Mesenchymal stem cell of Wharton's jelly (primary cell): ENCODE measurements around a stretch of chr11.

- CAGE, long polyA plus RNA: no peak
Observed at GRCh38 chr11:44950021-44950457, 644 bp downstream of the TP53I11 start.

- CAGE, long polyA plus RNA: no peak
Observed at GRCh38 chr11:44956742-44957418, 6.2 kb upstream of the TP53I11 start.

DNA sequence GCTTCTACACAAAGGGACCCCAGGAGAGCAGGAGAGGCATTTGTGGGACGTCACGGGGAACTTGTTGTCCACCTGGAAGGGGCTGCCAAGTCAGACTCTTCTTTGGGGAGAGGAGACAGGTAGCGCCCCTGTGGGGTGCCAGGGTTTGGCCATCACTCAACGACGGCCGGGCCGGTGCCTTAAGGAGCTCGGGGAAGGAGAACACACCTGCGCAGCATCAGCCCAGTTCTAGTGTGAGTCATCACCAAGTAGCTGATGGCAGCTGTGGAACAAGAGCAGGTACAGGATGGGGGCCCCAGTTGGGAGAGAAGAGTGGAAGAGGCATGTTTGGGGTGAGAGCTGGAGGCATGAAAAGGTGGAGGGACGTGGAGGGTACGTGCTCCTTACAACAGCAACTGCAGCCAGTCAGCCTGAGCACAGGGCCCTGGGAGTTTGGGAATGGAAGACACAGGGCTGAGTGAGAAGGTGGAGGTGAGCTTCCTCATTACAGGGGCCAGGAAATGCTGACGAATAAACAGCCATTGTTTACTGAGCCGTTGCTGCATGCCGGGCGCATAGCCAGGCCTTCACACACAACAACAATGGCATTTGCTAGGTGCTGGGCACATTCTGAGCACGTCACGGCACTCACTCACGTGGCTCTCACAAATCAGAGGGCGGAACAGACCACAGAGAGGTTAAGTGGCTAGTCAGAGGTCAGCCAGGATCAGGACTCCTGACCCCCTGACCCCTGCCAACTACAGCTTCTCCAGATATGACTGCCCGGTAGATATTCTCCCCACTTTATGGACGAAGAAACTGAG lies 29.1 kb upstream of the TP53I11 start:
- CAGE, long polyA plus RNA: no peak

- CAGE, long polyA plus RNA: no peak
Observed at GRCh38 chr11:45178853-45179576, 32.6 kb downstream of the PRDM11 start.

- CAGE, long polyA plus RNA: no peak
Observed at GRCh38 chr11:45182742-45183737, 36.6 kb downstream of the PRDM11 start.

- CAGE, long polyA plus RNA: no peak
Observed at GRCh38 chr11:45410621-45411144, 124.5 kb upstream of the SYT13 start.

DNA sequence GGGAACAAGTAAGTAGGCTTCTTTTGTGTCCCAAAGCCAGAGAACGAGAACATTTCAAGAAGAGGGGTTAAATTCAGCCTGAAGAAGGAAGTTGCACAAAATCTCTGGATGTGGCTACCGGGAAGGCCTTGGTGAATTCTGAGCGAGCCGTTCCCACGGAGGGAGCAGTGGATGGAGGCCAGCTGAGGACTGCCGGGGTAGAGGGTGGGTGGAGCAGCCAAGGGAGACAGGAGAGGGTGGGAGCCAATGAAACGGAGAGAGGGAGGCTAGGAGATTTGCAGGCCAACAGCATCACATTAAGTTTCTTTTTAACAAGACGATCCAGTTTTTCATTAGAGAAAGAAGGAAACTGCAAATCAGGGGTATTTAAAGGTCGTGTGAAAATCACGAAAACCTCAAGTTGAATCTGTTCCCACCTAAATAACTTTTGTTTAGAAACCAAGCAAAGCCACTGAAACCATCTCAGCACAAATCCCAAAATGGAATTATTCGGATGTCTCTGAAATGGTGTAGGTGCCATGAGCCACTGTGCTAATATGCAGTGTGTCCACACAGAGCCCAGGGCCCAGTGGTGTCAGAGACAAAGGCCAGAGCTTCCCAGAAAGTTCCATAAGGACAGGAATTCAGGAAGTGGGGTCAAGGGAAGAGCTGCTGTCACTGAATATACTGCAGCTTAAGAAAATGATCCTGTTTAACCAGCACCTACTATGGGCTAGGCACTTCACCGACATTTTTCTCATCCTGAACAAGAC lies 59.7 kb upstream of the SLC35C1 start:
- CAGE, long polyA plus RNA: no peak

DNA sequence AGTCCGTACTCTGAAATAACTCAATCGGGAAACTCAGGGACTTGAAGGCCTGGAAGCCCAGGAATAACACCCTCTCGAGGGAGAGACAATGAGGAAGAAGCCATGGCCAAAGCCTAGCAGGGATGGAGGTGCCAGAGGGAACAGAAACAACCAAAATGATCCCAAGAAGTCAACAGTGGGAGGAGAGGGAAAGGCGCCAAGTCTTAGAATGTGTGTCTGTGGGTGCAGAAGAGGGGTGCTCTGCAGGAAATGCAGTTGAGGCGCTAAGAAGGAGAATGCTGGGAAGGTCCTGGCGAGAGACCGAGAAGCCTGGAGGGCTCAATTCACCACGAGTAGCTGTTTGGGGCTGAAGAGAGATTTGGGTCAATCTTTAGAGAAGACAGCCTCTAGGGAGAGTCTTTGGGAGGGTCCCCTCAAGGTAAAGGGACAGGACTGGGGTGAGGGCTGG lies 808 bp upstream of the MAPK8IP1 start:
- CAGE, long polyA plus RNA: no peak

GRCh38 chr11:46106262-46106540 lies 15.1 kb downstream of the PHF21A start:
- CAGE, long polyA plus RNA: no peak

DNA sequence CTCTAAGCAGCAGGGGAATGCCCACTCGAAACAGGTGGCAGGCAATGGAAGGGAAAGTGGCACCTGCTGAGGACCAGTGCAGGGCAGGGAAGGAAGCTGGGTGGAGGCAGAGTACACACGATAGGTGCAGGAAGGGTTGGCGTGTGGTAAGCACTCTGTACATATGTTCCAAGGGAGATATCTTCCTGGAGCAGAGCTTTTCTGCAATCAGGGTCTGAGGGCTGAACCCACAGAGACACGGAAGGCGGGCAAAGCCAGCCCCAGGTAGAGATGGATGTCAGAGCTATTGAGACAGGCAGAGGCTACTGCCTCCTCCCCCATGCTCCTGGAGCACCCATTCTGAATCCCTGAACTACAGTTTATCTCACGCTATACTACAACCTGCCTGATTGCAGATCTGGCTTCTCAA lies 11.5 kb upstream of the CREB3L1 start:
- CAGE, long polyA plus RNA: no peak

- CAGE, long polyA plus RNA: no peak
Observed at GRCh38 chr11:46291256-46291784, 13.9 kb downstream of the CREB3L1 start.

DNA sequence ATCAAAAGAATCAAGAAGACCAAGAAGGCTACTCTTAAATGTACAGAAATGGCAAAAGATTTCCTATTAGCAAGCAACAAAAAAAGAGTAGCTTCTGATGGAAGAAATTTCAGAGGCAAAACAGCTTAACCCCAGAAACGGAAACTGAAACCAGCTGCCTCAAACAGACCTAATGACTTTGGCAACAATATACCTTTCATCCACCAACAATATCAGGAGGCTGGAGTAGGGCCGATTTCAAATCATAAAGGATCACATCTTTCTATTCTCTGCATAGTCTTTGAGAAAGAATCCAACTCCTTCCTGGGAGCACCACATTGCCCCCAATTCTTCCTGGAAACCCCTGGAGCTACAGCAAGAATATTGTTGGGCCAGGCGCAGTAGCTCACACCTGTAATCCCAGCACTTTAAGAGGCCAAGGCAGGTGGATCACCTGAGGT lies 33.1 kb downstream of the AMBRA1 start:
- CAGE, long polyA plus RNA: no peak

- CAGE, long polyA plus RNA: no peak
Observed at GRCh38 chr11:46599440-46599802, 5.6 kb upstream of the AMBRA1 start.

DNA sequence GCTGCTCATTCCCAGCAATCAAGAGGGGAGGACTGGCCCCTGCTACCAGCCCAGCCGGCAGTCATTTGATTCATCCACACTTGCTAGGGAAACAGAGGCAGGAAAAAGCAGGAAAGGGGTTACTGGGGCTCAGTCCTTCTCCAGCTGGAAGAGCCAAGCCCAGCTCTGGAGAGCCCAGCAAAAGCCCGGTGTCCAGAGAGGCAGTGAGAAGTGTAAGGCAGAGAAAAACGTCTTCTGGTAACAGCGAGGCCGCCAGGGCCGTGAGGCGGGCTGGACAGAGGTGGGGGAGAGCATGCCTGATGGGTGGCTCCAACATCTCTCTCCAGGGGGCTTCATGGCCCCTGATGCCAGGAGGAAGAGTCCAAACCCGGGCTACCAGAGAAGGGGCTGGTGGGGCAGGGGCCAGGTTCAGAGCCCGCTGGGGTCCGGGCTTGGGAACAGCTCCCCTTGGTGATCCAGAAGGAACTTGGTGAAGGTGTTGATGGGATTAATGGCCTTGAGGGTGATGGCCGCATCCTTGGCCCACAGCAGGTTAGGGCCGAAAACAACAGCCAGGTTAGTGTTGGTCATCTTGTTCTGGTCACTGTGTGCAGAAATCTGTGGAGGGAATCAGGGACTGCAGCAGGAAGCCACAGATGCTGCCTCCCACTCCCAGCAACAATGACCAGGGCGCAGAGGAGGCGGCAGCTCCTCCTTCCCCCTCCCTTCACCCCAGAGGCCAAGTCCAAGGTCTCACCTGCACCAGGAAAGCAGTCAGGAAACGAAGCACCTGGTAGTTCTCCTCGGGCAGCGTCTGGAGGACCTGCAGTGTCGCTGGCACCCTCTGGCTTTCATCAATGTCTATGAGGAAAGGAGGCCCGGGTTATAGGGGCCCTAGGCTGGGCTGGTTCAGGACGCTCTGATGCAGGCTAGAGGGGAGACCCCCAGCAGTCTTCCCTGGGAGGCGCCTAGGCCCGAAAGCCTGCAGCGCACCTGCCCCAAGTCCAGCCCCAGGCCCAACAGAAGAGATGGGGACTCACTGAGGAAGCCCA lies 21.5 kb downstream of the ARHGAP1 start:
- CAGE, long polyA plus RNA: no peak

GRCh38 chr11:46759215-46759453 lies 40.1 kb downstream of the F2 start:
- CAGE, long polyA plus RNA: no peak

DNA sequence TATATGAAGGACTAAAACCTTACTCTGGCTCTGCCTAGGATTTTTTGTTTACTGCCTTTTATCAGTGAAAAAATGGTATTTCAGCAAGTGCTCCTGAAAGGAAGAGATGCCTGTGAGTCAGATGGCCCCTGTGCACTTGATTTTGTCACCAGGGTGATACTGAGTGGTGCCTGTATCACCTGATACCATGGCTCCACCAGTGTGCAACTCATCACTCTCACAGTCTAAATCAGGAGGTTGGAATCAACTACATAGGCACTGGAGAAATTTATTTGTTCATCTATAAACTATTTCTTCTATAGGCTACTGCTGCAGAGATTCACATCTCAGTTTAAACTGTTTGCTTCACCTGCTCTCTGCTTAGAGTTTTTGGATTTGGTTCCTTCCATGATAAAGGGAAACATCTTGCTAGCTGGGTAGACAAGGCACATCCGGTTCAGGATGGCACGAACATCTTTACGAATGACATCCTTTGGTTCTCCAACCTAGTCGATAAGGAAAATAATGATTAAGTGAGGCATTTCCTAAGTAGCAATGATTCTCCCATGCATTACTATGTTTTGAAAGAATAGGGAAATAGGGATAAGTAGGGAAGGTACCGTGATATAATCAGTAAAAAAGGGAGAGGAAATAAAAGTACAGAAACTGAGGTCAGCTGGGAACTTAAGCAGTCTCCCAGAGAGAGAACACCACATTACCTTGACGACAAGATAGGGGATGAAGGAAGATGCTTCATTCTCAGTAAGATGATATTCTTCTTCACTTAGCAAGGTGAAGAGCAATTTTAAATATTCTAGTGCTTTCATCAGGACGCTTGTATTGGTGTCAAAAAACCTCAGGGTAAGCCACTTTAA lies 43.5 kb downstream of the F2 start:
- CAGE, long polyA plus RNA: no peak

DNA sequence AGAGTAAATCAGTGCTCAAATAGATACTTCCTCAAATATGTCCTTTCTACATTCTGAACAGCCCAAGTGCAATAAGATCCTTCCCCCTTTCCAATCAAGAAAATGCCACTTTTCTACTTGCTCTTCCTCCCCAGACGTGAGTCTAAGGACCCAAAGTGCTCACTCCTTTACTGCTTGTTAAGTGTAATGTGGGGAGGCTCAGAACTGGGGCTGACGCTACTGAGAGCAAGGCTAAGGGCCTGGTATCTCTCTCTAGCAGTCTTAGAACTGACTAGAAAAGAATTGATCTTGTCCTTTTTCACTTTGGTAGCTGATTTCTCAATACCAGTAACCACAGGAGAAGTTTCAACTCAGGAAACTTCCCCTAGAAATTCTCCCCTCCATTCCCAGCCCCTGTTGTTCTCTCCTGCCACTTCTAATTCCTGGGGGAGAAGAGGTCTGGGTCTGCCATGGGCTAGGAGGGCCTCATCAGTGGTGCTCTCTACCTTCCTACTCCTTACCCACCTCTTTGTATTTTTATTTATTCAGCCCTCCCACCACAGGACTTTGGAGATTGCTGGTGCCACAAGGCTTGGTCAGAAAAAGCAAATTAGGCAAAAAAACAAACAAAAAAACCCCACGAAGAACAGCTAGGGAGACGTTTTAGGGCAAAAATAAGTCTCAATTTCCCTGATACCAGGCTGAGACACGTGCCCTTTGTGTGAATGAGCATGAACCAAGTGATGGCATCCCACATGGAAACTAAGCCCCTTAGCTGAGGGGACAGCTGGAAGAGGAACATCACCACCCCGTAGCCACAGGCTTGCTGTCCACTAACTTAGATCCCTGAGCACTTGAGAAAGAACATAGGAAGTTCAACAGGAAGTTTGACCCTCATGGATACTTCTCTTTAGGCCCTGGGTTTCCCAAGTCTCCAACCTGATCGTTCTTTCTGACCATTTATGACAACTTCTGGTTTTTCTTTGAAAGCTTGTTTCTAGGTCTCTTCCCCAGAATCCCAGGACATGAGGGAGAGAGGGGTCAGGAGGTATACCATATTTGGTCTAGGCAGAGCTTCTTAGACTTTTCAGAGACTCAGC lies 11.3 kb upstream of the CKAP5 start:
- CAGE, long polyA plus RNA: no peak

DNA sequence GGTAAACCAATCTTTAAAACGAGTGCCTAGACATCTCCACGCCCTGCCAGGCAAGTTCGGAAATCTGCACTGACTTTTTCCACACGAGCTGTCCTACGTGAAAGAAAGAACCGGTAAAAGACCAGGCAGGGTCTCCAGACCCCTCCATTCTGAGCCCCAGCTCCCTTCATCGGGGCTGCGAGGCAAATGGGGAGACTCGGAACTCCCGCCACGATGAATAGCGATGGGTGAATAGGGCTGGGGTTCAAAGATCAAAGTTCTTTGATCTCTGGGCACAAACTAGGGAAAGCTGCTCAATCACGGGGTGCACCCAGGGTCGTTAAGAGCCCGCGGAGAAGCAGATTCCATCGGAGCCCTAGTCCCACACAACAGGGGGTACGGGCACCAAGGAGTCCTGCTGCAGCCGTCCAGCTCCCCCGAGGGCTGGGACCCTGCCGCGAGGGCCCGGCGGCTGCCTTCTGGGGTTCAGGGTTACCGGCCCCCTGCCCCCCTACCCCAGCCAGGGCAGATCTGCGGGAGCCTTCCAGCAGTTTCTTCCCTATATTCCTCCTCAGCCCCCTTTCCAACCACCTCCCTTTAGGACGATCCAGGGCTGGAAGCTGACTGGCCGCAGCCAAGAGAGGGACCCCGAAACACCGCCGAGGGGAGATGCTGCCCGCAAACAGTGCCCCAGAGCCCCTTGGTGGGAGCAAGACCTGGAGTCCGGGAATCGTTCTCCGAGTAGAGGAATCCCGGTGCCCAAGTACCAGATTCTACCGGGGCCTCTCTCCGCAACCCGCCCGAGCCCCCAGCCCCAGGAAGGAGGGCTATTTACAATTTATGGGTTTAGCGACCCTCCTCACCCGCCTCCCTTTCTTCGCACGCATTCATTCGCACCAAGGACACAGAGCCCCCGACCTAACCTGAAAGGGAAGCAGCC lies 986 bp downstream of the LRP4 start:
- CAGE, long polyA plus RNA: no peak

GRCh38 chr11:47153361-47153819 lies 23.3 kb downstream of the ARFGAP2 start:
- CAGE, long polyA plus RNA: no peak

DNA sequence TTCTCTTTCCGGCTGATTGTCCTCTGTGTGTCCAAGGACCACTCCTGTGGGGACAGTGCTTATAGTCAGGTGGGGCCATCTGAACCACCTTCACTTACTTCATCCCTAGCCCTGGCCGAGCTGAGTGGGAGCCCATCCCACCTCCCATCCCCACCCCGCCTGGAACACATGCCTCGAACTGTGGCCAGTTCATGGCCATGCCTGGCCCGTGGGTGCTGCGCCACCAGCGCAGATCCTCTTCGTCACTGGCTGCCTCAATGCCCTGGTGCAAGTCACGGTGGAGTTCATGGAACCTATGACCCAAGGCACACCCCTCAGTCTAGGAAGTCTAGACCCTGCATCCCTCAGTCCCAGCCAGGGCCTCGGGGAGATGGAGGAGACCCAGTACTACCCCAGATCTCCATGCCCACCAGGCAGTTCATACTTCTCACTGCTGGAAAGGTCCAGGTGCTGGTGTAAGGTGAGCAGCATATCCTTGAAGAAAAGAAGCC lies 2.4 kb upstream of the ARFGAP2 start:
- CAGE, long polyA plus RNA: no peak